Choroid plexus epithelial cell (primary cell): ENCODE results near the genes TMEM144, C4orf45 and SMIM31.

DNA sequence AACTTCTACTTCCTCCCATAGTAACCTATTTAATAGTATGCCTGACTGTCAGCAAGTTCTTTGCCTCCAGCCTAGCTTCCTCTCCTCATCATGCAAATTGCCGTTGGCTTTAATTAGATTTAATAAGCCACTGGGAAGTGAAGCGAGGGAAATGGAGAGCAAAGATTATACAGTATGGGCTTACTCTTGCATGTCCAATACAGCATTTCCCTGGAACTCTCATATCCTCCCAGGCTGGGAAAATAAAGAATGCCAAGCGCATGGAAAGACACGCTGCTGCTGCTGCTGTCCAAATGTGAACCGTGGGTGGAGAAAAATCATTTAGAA lies 2.8 kb downstream of the GASK1B start:
- RRBS = no CpG with 5 or more reads among the region's 5 CpGs

DNA sequence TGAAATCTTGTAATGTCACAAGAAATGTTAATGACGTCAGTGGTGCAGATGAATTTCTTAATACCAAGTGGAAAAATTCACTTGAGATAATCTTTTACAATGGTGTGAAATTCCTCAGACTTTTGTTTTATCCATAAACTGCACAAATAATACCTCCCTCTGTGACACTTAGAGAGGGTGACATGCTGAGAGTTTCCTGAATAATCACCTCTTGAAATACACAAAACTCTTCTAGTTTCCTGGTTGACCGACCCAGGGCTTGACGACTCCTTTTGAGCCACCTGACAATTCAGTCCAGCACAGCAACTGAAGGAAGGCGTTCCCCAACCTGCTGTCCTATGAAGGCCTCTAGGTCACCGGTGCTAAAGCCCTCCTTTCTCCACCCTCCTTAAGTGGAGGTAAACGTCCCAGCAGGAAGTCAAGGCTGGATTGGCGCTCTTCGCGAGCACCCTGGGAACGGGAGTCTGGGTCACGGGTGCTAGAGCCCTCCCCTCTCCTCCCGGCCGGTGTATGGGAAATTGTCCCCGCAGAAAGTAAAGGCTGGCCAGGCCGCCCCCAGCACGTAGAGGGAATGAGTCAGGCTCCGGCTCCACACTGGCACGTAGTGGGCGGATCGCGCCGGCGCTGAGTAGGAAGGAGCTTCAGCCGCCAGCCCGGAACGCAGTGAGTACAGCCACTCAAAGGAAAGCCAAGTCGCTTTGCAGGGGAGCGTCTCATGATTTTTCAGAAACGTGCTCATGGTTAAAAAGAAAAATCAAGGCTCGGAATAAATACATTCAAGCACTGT lies at the start of gene TMEM144:
TMEM144 (plus strand) TSS at position 563 of the 787 bp plus-strand sequence.
- RRBS = under 1% methylated on average over 5 of the region's 30 CpGs

- RRBS = no CpG with 5 or more reads among the region's 4 CpGs
Observed at GRCh38 chr4:158769788-158770028, 882 bp downstream of the FNIP2 start.

DNA sequence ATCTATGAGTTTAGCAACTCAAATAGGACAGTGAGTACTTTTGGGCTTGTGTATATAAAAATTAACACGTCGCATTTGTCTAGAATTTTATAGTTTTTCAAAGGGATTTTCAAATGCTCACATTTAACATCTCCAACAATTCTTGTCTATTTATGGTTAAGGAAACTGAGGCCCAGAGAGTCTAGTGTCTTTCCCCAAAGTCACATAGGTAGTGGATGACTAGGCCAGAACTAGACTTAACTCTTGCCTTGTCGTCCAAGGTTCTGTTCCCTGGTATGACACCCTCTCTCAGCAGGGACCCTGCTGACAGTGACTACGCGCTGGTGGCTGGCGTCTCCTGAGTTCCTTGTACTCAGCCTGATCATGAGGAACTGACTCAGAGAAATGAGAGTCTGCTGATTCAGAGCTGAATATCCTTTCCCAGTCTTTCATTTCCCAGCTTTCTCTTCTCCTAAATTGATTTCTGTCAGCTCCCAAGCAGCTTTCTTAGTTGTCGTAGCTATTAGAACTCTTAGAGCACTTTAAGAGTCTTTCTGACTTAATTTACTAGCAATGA lies 27.9 kb downstream of the FNIP2 start:
- RRBS = no CpG with 5 or more reads among the region's 7 CpGs

DNA sequence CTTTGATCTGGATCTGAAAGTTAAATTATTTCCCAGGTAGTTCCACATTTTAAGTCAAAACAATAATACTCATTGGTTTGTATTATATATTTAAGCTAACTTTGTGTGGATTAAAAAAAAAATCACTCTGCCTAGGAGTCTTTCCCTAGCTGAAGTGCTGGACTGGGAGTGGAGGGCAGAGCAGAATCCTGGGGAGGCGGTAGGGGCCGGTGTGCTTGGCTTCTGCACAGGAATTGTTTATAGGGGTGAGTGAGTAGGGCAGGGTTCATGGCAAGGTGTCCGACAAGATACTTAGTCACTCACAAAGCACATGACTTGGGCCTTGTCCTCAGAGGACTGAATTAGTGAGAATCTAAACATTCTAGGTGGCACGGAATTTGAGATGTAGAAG lies 32.2 kb downstream of the FNIP2 start:
- RRBS = no CpG with 5 or more reads among the region's 4 CpGs

GRCh38 chr4:158802780-158803696 lies 34.2 kb downstream of the FNIP2 start:
- RRBS = no CpG with 5 or more reads among the region's 3 CpGs

DNA sequence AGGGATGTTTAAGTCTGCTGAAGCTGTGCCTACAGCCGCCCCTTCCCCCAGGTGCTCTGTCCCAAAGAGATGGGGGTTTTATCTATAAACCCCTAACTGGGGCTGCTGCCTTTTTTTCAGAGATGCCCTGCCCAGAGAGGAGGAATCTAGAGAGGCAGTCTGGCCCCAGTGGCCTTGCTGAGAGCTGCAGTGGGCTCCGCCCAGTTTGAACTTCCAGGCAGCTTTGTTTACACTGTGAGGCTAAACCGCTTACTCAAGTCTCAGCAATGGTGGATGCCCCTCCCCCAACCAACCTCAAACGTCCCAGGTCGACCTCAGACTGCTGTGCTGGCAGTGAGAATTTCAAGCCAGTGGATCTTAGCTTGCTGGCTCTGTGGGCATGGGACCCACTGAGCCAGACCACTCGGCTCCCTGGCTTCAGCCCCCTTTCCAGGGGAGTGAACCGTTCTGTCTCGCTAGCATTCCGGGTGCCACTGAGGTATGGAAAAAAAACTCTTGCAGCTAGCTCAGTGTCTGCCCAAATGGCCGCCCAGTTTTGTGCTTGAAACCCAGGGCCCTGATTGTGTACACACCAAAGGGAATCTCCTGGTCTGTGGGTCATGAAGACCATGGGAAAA lies 132.4 kb downstream of the C4orf45 start:
- RRBS = no CpG with 5 or more reads among the region's 10 CpGs

DNA sequence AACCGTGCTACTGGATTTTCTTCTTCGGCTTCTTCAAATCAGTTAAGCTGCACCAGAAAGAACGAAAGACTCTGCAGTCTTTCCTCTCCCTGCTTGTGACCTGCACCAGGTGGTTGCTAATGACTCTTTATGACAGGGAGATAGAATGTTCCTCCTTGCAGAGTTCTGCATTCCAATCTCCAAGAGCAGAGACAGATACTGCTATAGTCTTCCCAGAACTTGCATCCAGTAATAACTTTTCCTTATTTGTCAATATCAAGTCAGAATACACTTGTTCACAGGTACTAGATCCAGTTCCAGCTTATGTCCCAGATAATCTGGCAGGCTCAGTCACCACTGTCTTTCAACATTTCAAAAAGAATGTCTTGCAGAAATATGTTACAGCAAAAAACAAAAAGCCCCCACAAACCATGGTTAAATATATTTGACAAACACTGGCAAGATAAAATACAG lies at the start of gene C4orf45:
C4orf45 (minus strand) TSS at position 121 of the 453 bp plus-strand sequence.
- RRBS = no CpG with 5 or more reads among the region's 3 CpGs

DNA sequence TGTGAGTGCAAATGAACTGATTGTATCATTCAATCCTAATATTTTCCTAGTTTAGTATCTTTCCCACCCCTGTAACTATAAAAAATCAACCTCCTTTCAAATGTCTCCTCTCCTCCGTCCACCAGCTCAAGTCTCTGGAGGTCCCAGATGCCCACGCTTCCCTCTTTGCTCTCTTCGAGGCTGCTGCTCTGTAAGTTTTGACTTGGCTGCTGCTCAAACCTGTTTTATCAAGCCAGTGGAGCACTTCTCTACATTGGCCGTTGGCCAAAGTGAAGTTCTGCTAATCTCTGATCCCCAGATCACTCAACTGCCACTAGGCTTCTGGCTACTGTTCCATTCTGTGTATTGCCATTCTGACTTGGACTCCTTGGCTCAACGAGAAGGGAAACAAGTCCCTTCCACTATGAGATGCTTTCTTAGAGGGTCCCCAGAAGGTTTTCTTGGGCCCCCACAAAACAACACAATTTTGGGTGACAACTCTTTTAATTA lies 7.1 kb upstream of the C4orf45 start:
- RRBS = no CpG with 5 or more reads among the region's 5 CpGs

GRCh38 chr4:159175203-159176135 lies 72.6 kb downstream of the RAPGEF2 start:
- RRBS = no CpG with 5 or more reads among the region's 12 CpGs

DNA sequence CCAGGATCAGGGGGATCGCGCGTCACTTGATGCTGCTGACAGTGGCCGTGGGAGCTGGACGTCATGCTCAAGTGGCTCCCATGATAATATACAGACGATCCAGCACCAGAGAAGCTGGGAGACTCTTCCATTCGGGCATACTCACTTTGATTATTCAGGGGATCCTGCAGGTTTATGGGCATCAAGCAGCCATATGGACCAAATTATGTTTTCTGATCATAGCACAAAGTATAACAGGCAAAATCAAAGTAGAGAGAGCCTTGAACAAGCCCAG lies 250.6 kb downstream of the RAPGEF2 start:
- RRBS = no CpG with 5 or more reads among the region's 7 CpGs

GRCh38 chr4:159397919-159398398 lies 295.1 kb downstream of the RAPGEF2 start:
- RRBS = no CpG with 5 or more reads among the region's 5 CpGs

DNA sequence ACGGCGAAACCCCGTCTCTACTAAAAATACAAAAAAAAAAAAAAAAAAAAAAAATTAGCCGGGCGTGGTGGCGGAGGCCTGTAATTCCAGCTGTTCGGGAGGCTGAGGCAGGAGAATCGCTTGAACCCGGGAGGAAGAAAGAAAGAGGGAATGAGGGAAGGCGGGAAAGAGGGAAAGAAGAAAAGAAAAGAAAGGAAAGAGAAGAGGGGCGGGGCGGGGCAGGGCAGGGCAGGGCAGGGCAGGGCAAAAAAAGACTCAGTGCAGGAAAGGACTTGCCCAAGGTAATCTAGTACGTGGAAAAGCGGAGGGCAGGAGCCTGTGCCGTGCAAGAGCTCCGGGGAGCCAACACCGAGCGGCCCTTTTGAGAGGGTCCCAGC lies 536 bp upstream of the TMA16 start:
- RRBS = no CpG with 5 or more reads among the region's 18 CpGs

DNA sequence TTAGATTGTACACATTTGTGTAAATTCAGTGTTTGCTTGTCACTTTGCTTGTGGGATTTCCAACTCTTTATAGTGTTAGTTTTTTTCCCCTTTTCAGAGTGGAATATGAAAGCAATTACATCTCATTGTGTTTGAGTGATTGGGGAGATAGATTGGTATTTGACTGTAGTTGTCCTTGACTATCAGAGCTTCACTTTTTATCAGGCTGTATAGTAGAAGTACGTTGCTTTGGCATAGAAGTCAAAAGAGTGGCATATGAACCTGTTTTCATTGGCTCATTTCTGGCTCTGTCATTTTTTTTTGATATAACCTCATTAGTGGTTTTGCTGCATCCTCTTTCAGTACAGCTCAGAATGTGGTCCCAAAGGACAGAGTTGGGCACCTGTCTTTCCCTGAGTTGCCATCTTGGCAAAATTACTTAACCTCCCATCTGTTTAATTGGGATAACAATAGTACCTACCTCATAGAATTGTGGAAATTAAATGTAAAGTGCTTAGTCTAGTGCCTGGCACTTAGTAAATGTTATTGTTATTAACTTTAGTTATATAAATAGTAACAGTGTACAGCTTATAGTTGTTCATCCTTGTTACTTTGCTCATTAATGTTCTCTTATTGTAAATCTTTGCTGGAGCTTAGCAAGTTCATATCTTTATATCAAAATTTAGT lies 1.5 kb downstream of the TMA16 start:
- RRBS = no CpG with 5 or more reads among the region's 1 CpG

- RRBS = no CpG with 5 or more reads among the region's 3 CpGs
Observed at GRCh38 chr4:163611121-163611530, 116.6 kb downstream of the TMA16 start.

GRCh38 chr4:163613152-163613952 lies 118.9 kb downstream of the TMA16 start:
- RRBS = no CpG with 5 or more reads among the region's 4 CpGs

GRCh38 chr4:164753869-164754609 lies at the start of gene SMIM31:
Gene SMIM31 (plus strand): TSS chr4:164754131.
- RRBS = no CpG with 5 or more reads among the region's 7 CpGs

DNA sequence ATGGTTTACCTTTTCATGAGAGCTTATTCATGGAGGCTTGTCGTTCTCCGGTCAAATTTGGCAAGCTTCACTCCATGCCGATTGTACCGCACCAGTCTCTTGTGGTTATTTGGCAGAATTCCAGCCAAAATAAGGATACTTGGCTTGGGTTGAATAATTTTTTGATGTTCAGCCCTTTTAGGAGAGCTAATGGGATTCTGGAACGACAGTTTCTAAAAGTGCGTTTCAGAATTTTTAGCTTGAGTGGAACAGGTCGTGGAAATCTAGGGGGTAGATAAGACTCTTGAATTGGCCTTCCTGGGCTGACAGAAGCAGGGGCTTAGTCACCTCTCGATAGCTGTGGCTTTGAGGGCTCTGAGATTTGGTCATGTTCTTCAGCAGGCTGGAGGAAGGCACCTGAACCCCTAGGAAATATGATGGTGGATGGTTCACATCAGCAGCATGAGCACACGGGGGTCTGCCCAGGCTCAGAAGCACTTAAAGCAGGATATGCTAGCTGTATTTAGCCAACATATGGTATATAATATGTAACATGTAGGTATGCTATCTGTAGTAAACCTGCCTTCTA lies 1.5 kb downstream of the KLHL2 start:
- RRBS = no CpG with 5 or more reads among the region's 9 CpGs

GRCh38 chr4:165292946-165293569 lies 13.6 kb upstream of the GK3 start:
- RRBS = no CpG with 5 or more reads among the region's 9 CpGs

DNA sequence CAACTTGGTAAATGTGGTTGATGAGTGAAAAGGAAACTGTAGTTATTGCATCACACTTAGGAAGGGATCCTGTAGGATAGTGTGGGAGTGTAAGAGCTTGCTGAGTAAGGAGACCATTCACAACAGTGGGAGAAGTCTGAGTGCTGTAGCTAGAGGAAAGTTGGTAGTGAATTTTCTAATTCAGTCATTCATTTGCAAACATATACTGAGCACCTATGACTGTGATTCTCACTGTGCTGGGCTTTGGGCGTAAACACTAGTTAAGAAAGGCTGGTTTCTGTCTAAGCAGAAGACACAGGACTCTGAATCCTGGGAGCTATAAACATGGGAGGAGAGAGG lies 14.3 kb upstream of the CPE start:
- RRBS = no CpG with 5 or more reads among the region's 1 CpG